Psoas muscle (tissue), 2 donors: ENCODE data around the genes PCSK2 and RBBP9.

- PRO-cap, 2 experiments, result no peak in any of the 2 experiments
Observed at GRCh38 chr20:14919781-14920325, 582.4 kb upstream of the FLRT3 start.

GRCh38 chr20:16392372-16393084, 180.7 kb downstream of the KIF16B start:
- PRO-cap, 2 experiments, result no peak in any of the 2 experiments

- PRO-cap, 2 experiments, result no peak in any of the 2 experiments
Observed at GRCh38 chr20:17226423-17227538, at the start of gene PCSK2. PCSK2 (plus strand) TSS chr20:17227040.

DNA sequence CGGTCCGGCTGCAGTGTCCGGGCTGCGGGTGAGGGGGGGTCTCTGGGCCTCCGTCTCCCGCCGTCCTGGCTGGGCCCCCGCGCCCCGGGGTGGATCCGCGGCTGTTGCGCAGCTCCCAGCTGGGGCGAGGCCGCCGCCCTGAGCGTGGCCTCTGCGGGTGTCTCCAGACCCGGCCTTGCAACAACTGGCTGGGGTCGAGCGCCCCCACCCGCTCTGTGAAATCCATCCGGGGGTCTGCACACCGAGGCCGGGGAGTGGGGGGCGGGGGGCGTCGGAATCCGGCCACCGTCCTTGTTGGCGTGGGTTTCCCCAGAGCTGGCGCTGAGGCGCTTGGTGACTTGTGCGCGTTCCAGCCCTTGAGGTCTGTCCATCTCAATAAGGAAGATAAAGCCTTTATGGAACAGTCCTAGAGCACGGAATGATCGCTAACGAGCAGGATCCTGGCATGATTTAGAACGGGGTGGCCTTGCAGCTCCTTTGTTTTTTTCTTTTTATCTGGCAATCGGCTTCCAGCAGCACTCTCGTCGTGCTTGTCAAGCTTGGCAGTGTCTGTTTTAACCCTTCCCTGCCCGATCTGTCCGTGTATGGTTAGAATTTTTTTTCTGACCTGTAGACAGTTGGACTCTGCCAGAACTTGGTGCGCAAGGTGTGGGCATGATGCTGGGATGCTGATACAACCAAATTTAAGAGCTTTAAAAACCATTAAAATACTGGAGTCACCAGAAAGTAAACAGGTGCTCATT, 622 bp downstream of the DSTN start:
- PRO-cap, 2 experiments, result peak in 2 of 2 experiments; most common plus-strand start position 396 of the sequence (in 1); most common minus-strand start position 368 of the sequence (in 2)

DNA sequence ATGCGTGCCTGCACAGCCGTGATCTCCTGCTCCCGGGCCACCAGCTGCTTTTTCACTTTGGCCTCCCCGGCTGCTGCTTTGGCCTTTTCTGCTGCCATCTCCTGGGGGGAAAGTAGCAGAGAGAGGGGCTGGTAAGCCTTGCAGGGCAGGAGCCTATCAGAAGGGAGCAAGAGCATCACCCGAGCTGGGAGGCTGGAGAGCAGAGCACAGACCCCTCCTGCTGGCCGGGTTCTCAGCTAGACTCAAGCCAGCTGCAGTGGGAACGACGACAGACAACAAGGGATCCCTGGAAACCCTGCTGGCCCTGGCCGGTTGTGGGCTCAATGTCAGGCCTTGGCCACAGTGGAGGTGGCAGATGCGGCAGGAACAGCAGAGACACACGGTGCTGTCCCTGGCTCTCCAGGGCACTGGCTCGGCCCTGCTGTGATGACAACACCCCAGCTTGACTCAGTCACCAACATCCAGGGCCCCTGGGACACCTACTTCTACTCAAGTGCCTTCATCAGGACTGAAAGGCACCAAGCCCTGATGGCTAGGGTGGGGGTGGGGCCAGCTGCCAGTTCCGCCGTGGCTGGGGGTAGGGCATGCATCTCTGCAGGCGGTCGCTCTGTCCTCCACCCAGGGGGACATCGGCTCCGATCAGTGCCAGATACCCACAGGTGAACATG, 45.3 kb downstream of the RRBP1 start:
- PRO-cap, 2 experiments, result no peak in any of the 2 experiments

- PRO-cap, 2 experiments, result no peak in any of the 2 experiments
Observed at GRCh38 chr20:17665644-17666422, 16.2 kb downstream of the RRBP1 start.

GRCh38 chr20:17916317-17916884, 52.2 kb downstream of the SNX5 start:
- PRO-cap, 2 experiments, result no peak in any of the 2 experiments

DNA sequence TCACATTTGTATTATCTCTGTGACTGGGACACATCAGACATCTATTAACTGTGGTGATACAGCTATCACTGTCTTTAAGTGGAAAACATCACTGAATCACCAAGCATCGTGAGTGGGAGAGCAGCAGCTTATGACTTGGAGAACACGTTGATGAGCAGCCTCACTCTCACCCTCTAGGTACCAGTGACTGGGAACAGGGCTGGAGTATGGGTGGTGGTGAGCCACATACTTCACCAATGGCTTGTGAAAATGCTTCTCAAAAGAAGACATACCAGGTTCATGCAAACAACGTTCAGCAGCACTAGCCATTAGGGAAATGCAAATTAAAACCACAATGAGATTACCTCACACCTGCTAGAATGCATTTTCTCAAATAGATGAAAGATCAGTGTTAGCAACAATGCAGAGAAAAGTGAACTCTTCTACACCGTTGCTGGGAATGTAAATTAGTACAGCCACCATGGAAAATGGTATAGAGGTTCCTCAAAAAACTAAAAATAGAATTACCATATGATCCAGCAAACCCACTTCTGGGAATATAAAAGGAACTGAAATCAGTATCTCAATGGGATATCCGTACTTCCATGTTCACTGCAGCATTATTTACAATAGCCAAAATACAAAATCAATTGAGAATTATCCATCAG, 25.2 kb downstream of the SNX5 start:
- PRO-cap, 2 experiments, result no peak in any of the 2 experiments

DNA sequence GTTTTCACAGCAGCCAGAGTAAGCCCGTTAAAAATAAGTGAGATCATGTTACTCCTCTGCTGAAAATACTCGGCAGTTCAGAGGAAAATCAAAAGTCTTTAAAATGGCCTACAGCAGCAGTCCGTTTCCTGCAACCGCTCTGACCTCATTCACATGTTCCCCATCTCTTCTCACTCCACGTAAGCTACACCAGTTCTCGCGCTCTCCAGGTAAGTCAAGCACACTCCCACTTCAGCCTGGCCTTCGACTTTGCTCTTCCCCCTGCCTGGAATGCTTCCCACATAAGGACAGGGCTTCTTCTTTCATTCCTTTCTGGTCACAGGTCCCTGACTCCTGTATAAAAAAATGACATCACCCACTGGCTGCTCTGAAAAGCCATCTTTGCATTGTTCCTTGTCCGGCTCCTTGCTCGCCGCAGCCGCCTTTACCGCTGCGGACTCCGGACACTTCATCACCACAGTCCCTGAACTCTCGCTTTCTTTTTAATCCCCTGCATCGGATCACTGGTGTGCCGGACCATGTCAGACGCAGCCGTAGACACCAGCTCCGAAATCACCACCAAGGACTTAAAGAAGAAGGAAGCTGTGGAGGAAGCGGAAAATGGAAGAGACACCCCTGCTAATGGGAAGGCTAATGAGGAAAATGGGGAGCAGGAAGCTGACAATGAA, 42.8 kb downstream of the MGME1 start:
- PRO-cap, 2 experiments, result no peak in any of the 2 experiments

DNA sequence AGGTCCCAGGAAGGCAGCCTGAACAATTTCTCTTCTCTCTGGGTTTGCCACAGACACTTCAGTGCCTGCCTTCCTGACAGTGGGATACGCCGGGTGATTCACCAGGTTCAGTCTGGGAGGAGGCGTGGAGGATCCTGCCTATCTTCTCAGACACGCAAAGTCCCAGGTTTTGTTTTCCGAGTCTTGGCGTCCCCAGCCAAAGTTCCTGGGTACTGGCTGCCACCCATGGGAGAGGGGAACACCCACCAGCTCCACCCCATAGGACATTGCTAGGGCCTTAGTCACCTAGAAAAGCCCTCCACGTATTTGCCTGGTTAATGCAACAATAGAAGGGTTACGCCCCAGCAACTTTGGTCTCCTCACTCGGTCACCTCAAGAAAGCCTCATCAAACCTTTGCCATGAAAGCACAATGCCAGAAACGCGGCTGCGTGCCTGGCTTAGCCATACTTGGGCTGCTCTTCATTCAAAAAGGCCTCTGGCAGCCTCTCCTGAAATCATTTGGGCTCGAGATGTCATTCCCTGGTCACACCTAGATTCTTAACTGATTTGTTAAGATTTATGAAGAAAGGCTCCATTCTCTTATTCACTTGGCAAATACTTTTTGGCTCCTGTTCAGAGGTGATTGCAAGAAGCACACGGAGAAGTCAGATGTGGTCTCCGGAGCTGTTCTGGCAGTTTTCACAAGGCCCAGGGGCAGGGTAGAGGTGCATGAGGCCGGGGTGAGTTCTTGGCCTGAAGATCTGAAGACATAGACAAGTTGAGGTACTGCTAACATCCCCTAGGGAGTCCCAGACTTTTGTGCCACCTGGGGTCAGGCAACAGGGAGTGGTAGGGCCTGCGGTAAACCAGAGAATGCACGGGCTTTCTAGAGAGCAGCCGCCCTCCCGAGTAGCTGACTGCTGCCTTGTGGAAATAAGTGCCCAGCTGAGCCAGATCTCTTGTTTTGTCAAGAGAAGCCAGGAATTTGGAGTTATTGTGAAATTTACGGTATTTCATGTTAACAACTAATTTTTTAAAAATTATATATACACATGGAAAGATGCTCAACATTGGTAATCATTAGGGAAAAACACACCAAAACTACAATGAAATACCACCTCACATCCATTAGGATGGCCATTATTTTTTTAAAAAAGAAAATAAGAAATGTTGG, 35.4 kb upstream of the ZNF133 start:
- PRO-cap, 2 experiments, result no peak in any of the 2 experiments

DNA sequence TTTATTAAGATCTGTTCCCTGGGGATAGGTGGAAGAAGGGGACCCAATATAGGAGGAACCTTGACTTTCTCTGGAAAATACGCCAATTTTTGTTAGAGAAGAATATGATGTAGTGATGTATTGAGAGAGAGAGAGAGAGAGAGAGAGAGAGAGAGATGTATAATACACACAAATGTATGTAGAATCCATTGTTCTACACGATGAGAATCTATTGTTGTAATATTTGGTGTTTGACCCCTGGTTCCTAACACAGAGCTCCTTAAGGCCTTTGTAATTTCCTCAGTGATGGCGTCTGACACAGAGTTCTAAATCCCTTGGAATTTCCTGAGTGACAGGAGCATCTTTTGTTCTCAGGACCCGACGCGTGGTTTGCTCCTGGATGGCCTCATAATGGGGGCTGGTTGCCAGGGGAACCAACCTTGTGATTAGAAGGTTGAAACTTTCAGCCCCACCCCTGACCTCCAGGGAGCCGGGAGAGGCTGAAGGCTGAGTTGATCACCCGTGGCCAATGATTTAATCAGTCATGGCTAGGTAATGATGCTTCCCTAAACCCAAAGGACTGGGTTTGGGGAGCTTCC, 20.6 kb upstream of the ZNF133 start:
- PRO-cap, 2 experiments, result no peak in any of the 2 experiments

DNA sequence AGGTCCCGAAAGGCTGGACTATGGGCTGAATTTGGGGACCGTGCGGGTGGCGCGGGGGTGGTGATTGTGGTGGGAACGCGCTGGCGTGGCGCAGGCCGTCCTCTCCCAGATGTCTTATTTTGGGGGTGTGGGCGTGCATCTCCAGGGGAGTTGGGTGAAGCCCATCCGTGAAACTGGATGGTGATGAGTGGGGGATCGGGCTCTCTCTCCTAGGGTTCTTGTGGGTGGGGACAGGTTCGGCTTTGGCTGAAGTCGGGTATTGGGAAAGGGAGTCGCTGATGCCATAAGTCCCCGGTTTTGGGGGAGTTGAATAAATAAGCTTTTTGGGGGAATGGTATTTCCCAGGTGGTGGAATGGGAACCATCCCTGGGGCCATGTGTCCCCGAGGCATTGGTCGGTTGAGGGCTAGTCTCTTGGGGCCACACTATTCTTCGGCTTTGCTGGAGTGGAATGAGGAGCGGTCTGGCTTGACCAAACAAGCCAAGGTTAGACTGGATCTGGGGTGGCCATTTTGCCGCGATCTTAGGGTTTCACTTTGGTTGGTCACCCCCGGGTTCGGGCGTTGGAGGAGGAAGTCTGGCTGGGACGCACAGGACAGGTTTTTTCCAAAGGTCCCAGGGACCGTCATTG, 452 bp downstream of the ZNF133 start:
- PRO-cap, 2 experiments, result no peak in any of the 2 experiments

GRCh38 chr20:18496520-18497614, at the start of gene RBBP9:
RBBP9 (minus strand) TSS chr20:18497225.
- PRO-cap, 2 experiments, result peak in 2 of 2 experiments; most common plus-strand start chr20:18497308 (in 1); most common minus-strand start chr20:18497255 (in 2)

DNA sequence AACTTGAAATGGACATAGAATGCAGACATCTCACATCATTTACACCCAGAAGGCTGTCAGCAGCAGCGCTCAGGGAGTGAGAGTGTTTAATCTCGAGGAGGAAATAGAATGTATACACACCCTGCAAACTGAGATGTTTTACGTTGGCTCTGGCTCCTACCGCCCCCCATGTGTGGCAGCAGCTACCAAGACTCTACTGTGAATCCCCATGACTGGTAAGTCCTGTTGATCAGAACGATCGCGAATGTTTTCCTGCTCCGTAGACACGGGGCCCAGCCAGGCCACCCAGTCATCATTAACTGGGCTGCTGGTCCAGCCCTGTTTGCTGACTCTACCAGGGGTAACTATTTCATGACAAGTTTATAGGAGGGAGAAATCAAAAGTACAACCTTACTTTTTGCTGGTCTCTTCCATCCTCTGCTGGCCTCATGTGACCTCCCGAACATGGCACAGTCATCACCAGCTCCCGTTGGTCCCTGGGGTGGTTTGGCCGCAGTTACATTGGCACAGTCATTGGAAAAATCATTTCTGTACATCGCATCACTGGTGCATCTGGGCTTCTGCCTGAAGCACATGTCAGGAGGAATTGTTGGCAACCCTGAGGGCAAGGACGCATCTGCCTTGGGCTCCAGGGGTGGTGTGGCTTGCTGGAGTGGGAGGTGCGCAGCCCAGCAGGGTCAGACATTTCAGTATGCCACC, 163.1 kb upstream of the SLC24A3 start:
- PRO-cap, 2 experiments, result no peak in any of the 2 experiments

DNA sequence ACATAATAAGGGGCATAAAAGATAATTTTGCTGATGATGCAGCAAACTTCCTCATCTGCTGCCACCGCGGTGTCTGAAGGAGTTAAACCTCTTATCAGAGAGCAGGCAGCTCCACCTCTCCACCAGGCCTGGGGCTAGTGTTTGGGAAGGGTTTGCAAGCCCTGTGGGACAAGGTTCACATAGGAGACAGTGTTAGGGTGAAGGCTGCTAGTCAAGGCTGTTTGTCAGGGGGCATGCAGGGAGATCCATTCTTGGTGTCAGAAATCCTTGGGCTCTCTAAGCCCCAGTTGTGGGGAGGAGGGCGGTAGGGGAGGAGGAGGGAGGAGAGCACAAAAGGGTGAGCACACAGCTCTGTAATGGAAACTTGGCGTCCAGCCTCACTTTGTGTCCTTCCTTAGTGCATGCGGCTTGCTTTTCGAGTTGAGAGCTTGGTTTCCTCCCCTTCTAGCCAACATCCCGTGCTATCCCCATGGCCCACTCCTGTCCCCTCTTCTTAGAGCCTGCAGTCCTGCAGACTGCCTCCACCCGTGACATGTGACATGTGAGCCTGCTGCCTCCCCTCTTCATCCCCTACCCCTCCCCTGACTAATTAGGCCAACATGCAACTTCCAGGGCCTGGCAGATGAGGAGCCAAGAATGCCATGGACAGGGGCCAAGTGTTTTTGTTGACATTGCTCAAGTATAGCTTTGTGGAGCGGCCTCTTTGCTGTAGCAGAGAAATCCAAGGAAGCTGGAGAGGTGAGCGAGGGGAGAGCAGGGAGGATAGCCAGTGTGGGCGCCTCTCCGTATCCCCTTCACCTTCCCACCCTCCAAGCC, 63.1 kb downstream of the SLC24A3 start:
- PRO-cap, 2 experiments, result no peak in any of the 2 experiments

DNA sequence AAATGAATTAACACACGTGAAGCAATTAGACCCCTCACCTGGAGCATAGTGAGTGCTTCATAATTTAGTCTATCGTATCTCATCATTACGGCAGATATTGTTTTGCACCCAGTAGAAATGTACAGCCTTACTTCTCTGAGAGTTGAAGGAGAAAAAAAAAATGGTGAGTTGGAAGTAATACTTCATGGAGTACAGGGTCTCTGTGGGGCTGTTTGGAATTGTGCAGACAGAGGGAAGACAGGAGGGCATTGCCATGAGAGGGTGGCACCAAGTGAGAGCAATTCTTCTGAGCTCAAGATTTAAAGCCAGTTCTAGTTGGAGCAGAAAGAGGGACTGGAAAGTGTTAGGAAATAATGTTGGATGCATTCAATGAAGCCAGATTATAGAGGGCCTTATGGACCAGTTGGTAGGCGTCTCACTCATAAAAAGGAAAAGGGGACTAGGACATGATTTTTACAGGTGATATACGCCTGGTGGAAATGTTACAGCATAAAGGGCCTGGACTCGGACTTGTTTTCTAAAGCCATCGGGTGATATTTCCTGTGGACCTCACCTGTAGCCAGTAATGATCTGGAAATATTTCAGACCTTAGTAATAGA, 131.1 kb downstream of the SLC24A3 start:
- PRO-cap, 2 experiments, result no peak in any of the 2 experiments

- PRO-cap, 2 experiments, result no peak in any of the 2 experiments
Observed at GRCh38 chr20:19888771-19889899, 128.0 kb upstream of the NAA20 start.

DNA sequence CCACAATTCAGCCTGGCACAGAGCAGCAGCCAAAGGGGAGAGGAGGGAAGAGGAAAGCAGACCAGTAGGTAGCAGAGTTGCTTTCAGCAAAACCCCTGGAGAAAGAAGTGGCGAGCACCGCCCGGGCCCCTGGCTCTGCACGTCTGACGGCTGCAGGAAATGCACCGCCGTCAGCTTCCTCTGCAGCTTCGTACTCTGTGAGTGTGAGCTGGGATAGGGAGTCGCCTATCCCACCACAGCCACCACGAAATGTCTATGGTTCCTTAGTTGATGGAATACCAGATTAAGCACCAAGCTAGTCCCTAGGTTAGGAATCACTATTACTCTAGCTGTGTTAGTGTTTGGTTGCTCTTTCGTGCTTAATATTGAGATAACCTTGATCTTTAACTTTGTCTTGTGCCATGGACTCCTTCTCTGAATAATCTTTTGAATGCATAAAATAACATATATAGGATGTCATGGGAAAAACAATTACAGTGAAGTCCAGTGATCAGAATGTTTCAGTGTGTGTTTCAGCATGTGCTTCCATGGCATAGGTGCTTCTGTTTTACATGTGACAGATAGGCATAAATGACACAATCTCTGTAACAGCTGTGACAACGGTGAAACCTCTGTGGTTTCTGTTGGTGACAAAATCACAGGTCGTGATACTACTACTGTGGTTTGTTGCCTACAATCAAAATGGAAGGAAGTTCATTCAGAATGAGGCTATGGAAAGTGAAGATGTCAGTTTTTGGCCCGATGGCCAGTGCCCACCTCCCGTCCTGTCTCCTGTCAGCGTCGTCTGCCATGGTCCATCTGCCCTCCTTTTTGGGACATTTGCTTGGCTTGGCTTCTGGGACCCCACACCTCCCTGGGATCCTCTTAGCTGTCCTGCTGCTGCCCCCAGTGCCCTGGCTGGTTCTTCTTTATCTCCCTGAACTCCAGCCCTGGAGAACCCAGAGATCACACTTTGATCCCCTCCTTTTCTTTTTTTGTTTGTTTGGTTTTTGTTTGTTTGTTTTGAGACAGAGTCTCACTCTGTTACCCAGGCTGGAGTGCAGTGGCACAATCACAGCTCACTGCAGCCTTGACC, 79.6 kb upstream of the NAA20 start:
- PRO-cap, 2 experiments, result peak in 2 of 2 experiments; most common minus-strand start position 145 of the sequence (in 2)

- PRO-cap, 2 experiments, result no peak in any of the 2 experiments
Observed at GRCh38 chr20:19993854-19994356, 23.3 kb upstream of the NAA20 start.

GRCh38 chr20:20014614-20015178, 2.5 kb upstream of the NAA20 start:
- PRO-cap, 2 experiments, result no peak in any of the 2 experiments